Astrocyte (in vitro differentiated cells and primary cell): ENCODE results near the gene ZCCHC12.

GRCh38 chrX:110478188-110478515, 42.5 kb upstream of the TDGF1P3 start:
- PRO-cap: no peak
- RRBS, 2 experiments: no CpG with 5 or more reads among the region's 2 CpGs

DNA sequence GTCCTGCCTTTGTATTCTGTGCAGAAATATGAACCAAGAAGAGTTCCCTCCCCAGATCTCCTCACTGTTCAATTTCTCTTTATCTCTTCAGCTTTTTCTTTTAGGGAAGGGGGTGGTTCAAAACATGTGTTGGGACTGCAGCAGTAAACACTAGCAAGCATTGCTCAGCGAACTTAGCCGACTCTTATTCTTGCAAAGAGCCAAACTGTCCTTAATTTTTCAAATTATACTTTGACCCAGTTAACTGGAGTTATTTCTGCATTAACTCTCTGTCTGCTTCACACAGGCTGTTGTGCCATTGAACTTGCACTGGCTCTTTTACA, 1.6 kb downstream of the CHRDL1 start:
- PRO-cap: no peak
- RRBS, 2 experiments: no CpG with 5 or more reads among the region's 2 CpGs

GRCh38 chrX:111098791-111099198, 2.8 kb downstream of the PAK3 start:
- PRO-cap: no peak
- RRBS, 2 experiments: no CpG with 5 or more reads among the region's 22 CpGs

GRCh38 chrX:111594599-111595004, 83.2 kb downstream of the SERTM2 start:
- PRO-cap: no peak
- RRBS, 2 experiments: no CpG with 5 or more reads among the region's 9 CpGs

- PRO-cap: no peak
- RRBS, 2 experiments: no CpG with 5 or more reads among the region's 9 CpGs
Measured at GRCh38 chrX:111689950-111690772, 9.2 kb downstream of the ALG13 start.

DNA sequence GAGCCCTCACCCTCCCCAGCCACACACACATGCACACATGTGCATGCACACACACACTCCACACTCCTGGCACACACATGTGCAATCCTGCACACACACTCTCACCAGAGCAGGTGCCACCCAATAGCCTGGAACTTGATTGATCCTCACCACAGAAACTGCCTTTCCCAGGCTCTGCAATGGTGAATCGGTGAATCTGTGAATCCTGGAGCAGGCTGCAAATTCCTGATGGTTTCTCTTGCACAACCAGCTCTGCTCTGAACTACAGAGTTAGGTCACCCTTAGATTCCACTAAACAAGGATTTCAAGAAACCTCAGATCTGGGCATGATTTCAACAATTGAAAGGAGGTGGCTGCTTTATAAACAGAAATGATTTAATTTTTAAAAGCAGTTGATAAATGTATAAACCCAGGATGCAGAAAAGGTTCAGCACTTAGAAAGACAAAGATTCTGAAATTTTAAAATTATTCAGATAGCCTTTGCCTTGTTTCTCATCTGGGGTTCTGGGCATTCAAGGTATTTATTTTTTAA, 21.4 kb downstream of the AMOT start:
- PRO-cap: no peak
- RRBS, 2 experiments: no CpG with 5 or more reads among the region's 1 CpG

GRCh38 chrX:115723421-115723778, 162.4 kb downstream of the PLS3 start:
- PRO-cap: no peak
- RRBS, 2 experiments: no CpG with 5 or more reads among the region's 16 CpGs

DNA sequence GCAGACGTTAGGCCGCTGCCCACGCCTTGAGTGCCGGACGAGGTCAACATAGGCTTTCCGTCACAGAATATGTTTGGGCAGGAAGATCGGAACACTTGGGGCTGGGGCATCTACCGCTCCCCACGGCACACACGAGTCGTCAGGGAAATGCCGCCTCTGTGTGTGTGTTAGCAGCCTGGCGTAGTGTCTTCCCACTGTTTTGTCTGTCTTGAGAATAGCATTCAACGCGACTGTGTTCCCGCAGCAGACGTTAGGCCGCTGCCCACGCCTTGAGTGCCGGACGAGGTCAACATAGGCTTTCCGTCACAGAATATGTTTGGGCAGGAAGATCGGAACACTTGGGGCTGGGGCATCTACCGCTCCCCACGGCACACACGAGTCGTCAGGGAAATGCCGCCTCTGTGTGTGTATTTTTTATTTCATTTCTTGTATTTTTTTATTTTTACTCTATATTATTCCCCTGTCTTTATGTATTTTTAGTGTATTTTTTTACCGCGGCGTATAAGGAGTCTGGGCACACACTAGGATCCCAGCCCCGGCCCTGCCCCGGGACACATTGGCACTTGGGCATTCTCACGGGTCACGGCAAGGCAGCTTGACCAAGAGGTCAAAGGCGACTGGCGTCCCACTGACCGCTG, 164.6 kb downstream of the PLS3 start:
- PRO-cap: no peak
- RRBS, 2 experiments: no CpG with 5 or more reads among the region's 38 CpGs

DNA sequence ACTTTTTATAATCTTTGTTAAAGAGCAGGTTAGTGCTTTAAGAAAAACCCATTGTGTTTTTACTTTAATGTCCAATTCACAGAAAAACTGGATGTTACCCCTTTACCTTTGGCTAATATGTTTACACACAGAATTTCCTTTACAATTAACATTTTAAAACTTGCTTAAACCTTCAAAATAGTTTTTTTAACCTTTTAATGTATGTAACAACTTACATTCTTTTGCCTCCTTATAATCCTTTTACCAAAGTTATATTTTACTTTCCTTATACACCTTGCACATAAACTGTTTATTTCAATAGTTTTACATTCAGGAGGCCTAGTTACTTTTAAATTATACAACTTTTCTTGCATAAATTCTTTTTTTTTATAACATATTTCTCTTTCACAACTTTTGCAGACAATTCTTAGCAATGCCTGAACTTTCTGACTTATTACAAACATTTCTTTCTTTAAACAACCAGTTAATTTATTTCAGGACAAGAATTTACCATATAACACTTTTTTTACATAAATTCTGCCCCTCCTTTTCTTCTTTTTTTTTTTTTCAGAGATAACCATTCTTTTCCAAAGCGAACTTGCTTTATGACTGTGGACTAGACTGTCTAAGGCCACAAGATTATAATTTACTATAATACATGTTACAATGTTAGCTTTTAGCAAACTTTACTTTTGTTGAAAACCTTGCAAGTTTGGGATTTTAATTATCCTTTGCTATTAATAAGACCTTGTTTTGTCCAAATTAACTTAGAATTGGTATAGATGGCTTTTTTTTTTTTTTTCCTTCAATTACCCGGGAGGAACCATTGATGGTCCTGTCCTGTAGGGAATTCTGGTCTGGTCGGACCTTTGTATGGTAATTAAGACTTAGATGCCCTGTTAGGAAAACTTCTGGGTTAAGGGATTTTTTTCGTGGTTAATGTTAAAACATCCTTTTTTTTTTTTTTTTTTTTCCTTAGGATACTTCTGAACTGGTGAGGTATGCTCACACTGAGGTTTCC, 248.8 kb upstream of the AGTR2 start:
- PRO-cap: no peak
- RRBS, 2 experiments: no CpG with 5 or more reads among the region's 4 CpGs

DNA sequence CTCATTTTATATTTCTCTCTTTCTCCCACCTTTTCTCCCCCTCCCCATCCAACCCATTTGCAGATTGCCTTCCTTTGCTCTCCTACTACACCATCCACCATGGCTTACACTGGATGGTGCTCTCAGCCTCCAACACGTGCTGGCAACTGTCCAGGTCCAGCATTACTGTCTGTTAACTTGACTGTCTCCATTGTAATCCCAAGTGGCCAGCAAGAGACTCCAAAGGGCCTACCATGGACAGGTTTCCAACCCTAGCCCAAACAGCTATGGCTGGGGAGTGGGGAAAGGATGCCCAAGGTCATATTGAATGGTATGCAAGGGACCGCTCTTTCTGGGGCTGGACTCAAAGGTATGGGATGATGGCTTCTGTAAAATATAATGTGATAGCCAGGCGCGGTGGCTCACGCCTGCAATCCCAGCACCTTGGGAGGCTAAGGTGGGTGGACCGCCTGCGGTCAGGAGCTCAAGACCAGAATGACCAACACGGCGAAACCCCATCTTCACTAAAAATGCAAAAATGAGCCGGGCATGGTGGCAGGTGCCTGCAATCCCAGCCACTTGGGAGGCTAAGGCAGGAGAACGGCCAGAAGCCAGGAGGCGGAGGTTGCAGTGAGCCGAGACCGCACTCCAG, 225.7 kb upstream of the AGTR2 start:
- PRO-cap: no peak
- RRBS, 2 experiments: no CpG with 5 or more reads among the region's 14 CpGs

DNA sequence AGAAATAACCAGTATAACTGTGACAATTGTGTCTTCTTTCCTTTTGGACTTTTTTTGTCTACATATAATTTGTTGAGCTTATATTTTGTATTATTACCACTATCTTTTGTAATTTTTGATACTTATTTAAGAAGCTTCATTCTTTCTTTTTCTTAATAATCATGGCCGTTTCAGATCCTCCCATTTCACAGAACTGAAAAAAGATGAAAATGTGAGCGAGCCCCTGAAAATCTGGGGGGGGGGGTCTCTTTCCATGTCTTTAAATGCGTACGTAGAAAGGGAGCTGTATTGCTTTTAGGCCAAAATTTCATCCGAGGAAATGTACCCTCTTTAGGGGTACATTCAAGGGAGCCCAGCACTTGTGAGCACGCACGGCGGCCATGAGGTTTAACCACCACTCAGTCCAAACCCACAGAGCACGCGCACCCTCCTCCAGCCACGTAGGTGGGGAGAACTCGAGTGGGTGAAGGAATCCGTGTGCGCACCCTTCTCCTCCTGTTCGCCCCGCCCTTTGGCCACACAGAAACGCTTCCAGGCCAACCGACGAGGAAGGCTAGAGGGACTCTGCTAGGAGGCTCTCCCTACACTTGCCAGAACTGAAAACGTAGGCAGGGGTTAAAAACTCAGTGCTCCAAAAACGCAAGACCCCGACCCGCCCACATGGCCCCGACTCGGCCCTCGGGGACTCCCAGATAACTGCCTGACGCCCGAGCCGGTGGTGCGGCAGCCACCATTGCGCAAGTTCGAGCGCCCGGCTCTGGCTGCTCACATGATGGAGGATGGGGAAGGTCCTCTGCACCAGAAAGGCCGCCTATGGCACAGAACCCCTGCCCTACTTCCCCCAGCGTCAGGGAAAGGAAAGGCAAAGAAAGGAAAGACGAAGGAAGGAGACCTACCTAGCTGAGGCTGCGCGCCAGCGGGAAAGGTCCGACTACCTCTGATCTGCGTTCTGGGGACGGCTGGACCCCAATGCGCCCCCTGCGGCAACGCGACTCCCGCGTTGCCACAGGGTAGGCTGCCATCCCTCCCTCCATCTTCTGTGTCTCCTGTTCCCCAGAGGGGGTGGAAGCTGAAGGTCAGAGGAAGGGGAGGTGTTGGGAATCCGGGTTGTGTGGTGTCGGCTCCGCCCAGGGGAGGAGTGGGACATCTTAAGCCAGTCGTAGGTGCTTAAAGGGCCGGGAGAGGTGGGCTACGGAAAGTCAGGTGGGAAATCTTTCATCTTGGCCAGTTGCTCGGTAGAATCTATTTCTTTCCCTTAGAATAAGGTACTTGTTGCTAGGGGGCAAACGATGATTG, 202.0 kb upstream of the AGTR2 start:
- PRO-cap: bidirectional peak, plus-strand start at position 1,156 of the sequence, minus-strand start at position 1,048 of the sequence
- RRBS, 2 experiments: 19 to 29% methylated on average over 11 of the region's 57 CpGs

GRCh38 chrX:115969557-115969865, 201.0 kb upstream of the AGTR2 start:
- PRO-cap: no peak
- RRBS, 2 experiments: no CpG with 5 or more reads among the region's 8 CpGs

DNA sequence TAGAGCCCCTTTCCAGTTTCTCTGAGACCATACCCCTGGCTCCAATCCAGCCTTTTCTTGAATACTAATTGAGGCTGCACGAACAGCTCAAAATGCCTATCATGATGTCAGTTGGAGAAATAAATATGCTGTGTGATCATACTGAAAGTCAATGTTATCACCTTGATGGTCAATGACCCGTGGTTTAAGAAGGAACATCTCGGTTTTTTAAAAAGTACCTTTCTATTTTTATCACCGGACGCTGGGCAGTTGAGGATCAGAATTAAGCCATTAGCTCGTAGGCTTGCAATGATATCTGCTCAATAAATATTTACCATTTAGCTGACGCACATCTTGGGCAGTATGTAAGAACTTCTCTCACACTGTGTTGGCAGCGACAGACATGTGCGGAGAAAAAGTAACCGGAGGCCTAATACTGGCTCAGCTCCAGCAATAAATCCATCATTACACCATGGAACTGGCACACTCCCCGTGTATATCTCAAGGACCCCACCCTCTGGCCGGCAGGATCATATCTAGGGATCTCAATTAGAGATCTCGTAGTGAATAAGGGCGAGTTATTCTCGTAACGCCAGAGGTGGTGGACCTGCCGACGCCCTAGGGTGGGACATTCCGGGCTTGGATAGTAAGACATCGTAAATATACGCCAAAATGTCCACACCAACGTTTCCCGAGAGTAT, 701 bp upstream of the WDR44 start:
- PRO-cap: bidirectional peak, plus-strand start at position 574 of the sequence, minus-strand start at position 504 of the sequence
- RRBS, 2 experiments: 17 to 33% methylated on average over 1 to 6 of the region's 23 CpGs

GRCh38 chrX:118353083-118353766, 7.3 kb downstream of the WDR44 start:
- PRO-cap: no peak
- RRBS, 2 experiments: no CpG with 5 or more reads among the region's 4 CpGs

DNA sequence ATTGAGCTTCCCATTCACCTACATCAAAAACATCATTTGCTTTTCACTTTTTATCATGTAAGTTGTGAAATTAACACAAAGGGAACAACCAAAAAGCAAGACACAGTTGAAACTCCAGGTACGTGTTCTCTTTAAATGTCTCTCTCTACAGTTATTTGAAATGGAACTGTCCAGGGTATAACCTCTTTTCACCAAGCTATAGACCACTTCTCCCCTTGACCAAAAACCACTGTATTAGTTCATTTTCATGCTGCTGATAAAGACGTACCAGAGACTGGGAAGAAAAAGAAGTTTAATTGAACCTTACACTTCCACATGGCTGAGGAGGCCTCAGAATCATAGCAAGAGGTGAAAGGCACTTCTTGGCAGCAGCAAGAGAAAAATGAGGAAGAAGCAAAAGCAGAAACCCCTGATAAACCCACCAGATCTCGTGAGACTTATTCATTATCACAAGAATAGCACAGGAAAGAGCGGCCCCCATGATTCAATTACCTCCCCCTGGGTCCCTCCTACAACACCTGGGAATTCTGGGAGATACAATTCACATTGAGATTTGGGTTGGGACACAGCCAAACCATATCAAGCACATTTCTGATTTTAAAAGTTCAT, 97.7 kb downstream of the DOCK11 start:
- PRO-cap: no peak
- RRBS, 2 experiments: no CpG with 5 or more reads among the region's 4 CpGs

DNA sequence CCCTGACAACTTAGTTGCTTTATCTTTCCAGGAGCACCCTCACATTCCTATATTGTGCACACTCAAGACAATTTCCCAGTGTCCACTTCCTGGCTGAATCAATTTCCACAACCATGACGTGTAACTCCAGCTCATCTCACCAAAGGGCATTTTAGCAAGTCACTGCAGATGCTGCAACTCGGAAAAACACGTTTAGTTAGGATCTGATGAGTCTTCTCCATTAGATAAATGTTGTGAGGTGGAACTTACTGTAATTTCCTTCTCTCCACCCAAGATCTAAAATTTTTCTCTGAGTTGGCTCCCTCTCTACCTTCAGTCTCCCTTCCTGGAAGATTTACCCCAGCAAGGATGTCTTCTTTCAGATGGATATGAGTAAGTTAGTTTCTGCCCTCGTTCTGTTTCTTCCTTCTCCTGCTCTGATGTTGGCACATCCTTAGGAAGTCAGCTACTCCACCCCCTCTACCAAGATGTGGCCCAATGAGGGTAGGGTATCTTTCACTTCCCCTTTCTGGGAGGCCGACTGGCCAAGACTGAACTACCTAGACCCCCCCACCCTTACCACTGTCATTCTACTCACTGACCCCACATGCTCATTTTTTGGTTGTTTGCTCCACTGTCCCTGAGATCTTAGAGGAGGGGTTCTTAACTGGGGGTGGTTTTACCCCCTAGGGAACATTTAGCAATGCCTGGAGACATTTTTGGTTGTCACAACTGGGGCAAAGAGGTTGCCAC, 28.7 kb upstream of the IL13RA1 start:
- PRO-cap: no peak
- RRBS, 2 experiments: no CpG with 5 or more reads among the region's 5 CpGs

DNA sequence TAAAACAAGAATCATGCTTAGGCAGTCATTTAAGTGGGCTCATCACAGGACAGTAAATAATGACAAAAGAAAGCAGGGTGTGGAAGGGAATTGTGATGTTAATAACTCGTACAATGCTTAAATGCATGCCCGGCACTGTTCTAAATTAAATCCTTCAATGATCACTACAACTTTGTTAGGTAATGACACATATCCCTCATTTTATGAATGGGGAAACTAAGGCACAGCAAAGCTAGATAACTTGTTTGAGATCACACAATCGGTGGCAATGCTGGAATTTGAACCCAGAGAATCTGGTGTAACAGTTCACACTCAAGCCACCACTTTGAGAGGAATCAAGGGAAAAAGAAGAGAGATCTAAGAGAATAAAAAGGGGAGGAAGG, 24.5 kb upstream of the IL13RA1 start:
- PRO-cap: no peak
- RRBS, 2 experiments: no CpG with 5 or more reads among the region's 3 CpGs

- PRO-cap: no peak
- RRBS, 2 experiments: no CpG with 5 or more reads among the region's 3 CpGs
Measured at GRCh38 chrX:118729037-118729540, 1.7 kb downstream of the IL13RA1 start.

DNA sequence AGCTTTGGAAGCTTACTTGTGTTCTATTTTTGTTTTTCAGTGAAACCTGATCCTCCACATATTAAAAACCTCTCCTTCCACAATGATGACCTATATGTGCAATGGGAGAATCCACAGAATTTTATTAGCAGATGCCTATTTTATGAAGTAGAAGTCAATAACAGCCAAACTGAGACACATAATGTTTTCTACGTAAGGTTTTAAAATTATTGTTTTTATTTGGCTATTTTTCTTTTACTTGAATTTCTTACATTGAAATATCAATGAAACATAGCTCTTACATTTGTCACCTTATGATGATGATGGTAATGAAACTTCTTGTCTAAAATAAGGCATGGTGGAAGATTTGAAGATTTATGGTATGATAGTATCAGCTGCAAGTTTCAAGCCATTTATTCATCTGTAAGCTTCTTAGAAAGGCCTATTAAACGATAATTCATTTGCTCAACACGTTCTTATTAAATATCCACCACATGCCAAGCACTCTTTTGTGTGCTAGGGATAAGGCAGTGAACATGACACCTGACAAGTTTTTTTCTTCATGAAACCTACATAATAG, 33.8 kb downstream of the IL13RA1 start:
- PRO-cap: no peak
- RRBS, 2 experiments: no CpG with 5 or more reads among the region's 3 CpGs

GRCh38 chrX:118823420-118824256, at the start of gene ZCCHC12:
Gene ZCCHC12 (plus strand): TSS chrX:118823824.
- PRO-cap: no peak
- RRBS, 2 experiments: 36% methylated on average over 4 of the region's 55 CpGs; no CpG with 5 or more reads in 1 of the 2 experiments